ENCODE results near the genes DGKE and SCPEP1.

- CAGE, long polyA plus RNA = no peak
- RRBS = 2% methylated on average over 13 of the region's 49 CpGs
Measured at GRCh38 chr17:56596338-56597228, 3.1 kb downstream of the NOG start.

DNA sequence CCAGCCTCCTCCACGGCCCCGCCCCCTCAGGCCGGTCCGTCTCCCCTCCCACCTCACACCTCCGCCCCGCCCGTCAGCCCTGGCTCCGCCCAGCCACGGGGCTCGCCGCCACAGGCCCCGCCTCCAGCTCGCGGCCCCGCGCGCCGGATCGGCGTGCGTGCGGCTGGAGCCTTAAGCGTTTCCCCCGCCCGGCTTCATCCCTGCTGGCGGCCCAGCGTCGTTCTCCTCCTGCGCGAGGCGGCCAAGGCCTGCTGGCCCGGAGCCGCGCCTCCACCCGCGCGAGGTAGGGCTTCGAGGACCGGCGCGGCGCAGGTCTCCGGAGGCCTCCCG, at the start of gene DGKE:
Gene DGKE, plus strand, starts transcription at position 174 of the 330 bp plus-strand sequence.
- CAGE, long polyA plus RNA = no peak
- RRBS = under 1% methylated on average over 28 of the region's 44 CpGs

DNA sequence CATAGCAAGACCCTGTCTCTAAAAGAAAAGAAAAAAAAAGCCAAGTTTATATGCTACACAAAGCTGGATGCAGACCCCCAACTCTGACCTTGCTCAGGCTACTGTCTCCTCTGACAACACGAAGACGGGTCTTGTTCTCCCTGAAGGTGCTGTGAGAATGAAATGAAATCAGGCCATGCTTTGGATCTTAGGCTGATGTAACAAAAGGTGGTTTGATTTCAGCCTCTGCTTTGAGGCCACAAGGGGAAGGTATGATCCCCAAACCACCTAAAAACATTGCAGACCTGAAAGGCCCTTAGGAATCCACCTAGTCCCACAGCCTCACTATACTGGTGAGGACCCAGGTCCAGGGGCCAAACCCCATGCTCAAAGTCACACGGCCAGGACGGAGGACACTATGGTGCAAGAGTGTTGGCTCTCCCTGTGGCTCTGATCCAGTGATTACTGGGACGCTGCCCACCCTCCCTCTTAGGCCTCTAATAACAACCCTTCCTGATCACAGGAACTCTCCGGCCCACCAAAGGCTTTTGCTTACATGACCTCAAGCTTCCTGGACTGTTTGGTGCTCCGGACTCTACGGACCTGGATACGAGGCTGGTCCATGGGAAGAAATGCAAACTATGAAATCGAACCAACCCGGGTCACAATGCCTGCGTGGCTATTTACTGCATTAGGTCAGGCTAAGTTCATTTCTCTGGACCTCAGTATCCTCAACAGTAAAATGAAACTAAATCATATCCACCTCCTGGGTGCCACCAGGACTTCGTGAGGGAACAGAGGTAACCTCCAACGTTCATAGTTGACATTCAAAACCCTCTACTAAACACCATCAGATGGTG, 1.6 kb downstream of the TRIM25 start:
- CAGE, long polyA plus RNA = no peak
- RRBS = 80% methylated on average over 5 of the region's 14 CpGs

DNA sequence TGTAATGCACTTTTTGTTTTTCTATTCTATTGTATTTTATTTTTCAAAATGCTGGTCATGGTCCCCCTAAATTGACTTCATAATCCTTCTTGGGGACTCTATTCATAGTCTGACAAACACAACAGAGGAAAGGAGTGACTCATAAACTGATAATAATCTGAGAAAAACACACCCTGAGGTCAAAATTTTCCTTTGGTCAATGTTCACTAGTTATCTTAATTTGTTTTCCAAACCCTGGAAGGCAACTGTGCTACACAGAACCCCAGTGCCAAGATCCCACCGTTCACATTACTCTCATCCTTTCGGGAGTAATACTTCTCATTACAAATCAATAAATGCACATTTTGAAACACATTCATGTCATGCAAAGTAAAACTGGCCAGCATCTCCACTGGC, 23.2 kb downstream of the COIL start:
- CAGE, long polyA plus RNA = no peak
- RRBS = no CpG with 5 or more reads among the region's 2 CpGs

DNA sequence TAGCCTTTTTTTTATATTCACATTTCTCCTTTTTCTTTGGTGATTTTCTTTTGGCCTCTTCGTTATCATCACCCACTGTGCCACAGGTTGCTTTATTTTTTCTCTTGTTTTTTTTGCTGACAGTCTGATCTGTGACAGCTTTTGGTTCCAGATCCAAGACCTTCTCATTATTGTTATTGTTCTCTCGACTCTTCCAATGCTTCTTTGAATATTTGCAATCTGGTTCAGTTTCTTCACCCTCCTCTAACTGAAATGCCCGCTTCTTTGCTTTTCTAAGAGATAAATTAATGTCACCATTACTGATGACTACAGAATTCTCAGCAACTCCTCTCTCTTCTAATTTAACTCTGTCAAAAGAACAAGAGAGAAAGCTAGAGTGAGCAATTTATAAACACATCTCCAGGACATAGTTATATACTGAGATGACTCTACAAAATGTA, 10.2 kb downstream of the COIL start:
- CAGE, long polyA plus RNA = no peak
- RRBS = no CpG with 5 or more reads among the region's 3 CpGs

DNA sequence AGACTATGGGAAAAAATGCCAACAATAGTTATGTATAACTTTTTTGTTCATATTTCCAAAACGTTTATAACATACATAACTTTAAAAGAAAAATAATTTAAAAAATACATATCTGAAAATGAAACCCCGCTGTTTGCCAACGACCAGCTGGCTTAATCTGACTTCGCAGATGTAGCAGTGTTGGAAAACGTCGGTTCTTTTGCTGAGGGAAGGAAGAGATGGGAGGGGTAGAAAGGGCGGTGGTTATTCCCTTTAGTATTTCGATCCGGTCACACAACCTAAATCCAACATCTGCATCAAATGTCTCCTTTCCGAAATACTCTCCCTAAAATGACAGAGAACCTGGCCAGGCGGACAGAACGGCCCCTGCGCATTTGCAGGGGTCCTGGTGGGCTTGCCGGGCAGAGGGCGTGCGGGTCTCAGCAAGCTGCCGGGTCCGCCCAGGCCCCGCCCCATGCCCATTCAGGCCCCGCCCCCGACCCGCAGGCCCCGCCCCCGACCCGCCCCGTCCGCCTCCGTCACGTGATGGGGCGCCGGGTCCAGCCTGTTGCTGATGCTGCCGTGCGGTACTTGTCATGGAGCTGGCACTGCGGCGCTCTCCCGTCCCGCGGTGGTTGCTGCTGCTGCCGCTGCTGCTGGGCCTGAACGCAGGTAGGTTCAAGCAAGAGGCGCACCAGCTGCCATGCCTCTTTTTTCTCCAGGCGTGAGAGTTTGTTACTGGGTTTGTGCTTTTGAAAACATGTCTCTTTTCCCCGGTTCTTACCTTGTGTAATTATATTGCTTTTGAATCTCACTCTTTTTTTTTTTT, at the start of gene SCPEP1:
Gene SCPEP1, plus strand, starts transcription at position 547 of the 808 bp plus-strand sequence.
- CAGE, long polyA plus RNA = start-site peak on the plus strand centred at position 547 of the sequence, 13 bp wide, 208 and 98 reads in 2 replicates
- RRBS = 0% methylated on average over 3 of the region's 43 CpGs

GRCh38 chr17:57092096-57092684, 7.1 kb downstream of the AKAP1 start:
- CAGE, long polyA plus RNA = no peak
- RRBS = no CpG with 5 or more reads among the region's 4 CpGs

DNA sequence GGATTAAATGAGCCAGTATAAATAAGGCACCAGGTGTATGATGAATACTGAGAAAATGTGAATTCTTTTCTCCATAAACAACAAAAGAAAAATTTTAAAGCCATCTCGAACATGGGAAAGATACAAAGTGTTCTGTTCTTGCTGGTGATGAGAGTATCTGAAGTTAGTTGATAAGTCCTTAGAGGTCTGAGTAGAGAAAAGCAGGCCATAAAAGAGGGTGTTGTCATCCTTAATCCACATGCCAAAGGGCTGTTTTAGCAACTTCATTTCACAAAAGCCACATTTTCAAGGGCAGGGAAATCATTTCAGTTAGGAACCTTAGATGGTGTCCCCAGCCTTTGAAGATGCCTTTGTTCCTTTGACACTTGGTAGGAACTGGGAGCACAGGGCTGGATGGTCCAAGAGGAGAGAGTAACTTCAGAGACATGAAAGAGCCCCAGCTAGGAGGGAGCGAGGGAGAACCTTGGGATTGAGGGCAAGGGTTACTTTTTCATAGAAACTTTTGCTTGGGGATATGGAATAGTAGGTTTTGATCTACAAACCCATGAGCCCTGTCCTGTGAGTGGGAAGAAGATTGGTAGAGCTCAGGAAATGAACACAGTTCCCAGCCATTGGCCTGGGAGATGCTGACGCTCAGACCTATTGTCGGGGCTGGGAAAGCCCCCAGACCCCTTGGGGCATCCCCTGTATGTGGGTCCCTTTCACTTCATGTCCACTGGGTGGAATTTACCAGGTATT, 18.8 kb downstream of the MSI2 start:
- CAGE, long polyA plus RNA = no peak
- RRBS = no CpG with 5 or more reads among the region's 4 CpGs

- CAGE, long polyA plus RNA = no peak
- RRBS = 81% methylated on average over 3 of the region's 8 CpGs
Measured at GRCh38 chr17:57289684-57289964, 33.3 kb downstream of the MSI2 start.

DNA sequence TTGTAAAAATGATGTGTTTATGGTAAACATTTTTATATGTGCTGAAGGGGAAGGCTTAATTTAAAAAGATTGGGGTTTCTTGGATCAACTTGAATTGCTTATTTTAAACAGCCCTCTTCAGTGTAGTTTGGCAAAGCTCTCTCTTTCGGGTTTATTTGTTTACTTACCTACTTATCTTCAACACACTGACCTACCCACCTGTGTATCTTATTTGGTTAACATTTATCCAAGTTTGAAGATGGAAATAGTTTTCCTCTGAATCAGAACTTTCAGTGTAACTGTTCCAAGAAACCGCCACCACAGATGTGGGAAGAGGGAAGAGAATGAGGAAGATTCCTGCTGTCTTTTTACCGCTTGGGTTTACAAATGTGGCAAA, 115.7 kb downstream of the MSI2 start:
- CAGE, long polyA plus RNA = no peak
- RRBS = no CpG with 5 or more reads among the region's 3 CpGs

- CAGE, long polyA plus RNA = no peak
- RRBS = no CpG with 5 or more reads among the region's 11 CpGs
Measured at GRCh38 chr17:57420958-57421574, 164.7 kb downstream of the MSI2 start.

DNA sequence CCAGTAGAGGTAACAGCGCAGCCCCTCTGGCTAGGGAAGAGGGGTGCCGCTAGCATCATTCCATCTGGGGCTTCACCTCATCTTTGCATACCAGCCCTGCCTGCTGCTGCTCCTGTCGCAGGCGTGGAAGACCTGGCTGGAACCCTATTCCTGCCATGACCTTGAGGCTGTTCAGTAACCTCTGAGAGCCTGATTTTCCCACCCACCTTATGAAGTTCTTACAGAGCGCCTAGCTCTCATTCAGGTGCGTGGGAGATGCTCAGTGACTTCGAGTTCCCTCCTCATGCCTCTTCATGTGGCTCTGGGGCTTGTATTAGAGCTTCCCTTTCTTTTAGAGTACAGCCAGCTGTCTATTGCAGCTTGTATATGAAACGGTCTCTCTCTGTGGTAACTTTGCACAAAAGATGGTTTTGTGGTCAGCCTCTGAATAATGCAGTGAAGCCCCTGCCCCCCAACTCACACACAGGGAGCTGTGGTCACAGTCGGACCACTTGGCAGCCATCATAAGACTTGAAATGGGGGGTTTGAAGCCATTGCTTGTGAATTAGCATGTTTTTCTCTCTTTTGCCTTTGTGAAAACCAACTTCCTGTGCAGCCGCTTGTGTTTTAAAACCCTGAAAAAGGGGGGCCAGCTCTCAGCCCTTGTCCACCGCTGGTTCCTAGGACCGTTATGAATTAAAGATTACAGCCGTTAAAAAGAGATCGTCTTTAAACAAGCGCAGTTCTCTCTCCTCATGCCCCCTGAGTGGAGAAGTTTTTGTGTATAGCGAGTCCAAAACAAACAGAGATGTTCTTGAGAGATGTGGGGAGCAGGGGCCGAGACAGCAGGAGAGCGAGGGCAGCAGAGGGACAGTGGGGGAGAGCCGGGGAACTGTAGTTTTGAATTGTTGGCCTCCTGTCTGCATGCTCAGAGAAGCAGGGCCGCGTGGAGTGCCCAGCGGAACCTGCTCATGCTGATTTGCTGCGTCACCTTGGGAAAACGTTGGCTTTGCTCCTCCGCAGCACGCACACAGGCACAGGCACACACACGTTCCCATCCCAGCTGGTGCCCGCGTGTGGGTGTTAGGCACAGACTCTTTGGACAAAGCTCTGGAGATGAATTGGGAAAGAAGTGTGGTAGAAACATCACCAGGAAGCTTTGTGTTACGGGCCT, 198.9 kb downstream of the MSI2 start:
- CAGE, long polyA plus RNA = no peak
- RRBS = no CpG with 5 or more reads among the region's 30 CpGs

DNA sequence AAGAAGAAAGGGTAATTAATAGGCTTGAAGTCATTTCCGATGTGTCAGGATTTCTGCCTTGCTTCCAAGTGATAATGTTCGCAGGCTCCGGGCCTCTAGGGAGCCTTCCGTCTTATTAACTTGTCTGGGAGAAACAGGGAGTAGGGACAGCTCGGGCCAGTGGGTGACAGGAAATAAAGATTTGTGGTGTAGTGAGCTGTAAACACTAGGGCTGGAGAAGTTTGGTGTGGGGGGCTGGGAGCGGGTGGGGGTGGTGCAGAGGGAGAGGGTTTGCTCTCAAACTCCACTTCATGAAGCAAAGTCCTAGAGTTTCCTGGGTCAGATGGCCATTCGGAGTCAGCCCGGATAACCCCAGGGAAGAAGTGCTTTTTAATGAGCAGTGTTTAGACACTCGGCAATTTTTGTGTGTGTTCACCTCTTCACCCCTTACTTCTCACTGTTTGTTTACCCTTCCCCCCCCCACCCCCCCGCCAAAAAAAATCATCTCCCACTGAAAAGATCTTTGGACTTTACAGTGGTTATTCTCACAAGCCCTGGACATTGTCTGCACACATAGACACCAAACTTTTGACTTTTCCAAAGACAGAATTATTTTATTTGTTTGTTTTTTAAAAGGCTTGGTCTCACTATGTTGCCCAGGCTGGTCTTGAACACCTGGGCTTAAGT, 196.5 kb downstream of the CCDC182 start:
- CAGE, long polyA plus RNA = no peak
- RRBS = no CpG with 5 or more reads among the region's 10 CpGs

GRCh38 chr17:57662439-57662706, 82.7 kb downstream of the CCDC182 start:
- CAGE, long polyA plus RNA = no peak
- RRBS = no CpG with 5 or more reads among the region's 4 CpGs

DNA sequence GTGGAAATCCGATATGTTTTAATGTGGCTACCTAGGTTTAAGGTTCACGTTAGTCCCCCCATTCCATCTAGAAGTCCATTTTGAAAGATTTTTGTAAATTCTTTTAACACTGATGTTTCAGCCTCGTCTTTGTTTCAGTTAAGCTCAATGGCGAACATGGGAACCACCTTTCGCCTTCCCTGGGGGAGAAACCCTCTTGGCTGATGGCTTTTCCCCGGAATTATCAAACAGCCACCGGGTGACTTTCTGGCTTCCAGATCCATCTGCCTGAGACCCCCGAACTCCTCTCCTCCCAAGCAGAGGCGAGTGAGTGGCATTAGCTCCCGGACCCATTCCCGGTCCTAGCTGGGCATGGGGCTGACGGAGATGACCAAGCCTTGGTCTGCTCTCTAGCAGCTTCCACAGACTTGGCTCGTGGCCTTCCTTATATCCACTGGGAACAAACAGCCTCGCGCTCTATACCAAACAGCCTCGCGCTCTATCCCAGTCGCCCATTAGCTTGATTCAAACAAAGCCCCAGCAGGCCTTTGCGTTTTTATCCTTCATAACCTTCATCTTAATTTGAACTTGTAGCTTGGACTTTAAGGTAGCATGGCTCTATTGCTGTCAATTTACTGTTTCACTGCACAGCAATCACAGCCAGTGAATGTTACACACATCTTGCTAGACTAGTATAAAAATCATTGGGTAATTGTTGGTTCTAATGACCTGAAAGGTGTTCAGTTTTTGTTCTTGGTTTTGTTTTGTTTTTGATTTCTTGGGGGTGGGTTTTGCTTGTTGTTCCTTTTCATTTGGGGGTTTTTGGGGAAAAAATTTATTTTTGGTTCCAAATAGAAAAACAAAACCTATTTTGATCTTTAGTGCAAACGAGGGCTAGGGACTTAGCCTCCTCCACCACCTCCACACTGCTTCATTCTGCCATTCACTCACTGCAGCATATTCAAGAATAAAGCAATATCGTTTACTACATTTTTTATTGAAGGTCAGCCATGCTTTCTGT, 62.2 kb downstream of the CCDC182 start:
- CAGE, long polyA plus RNA = no peak
- RRBS = 88% methylated on average over 3 of the region's 21 CpGs

DNA sequence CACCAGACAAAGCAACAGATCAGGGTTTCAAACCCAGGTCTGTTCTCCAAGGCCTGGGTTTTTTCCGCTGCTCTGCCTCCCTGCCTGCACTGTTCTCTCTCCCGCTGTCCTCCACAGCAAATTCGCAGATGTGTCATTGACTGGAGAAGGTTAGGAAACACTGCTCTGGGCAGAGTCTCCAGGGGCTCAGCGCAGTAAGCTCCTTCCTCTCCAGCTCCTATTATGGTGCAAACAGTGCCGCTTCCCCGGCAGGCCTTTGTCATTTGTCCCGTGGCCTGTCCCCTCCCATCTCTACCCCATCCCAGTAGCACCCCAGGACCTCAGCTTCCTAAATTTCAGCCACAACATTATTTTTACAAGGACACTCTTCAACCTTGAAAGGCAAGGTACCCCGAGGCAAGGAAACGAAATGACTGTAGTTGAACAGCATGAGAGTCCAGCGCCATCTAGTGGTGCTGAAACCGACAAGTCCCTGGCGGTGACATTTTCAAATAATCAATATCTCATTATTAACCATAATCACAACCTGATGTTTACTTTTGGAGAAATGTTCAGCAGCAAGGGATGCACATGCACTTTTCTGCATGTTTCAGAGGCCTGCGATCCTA, 16.7 kb downstream of the MRPS23 start:
- CAGE, long polyA plus RNA = no peak
- RRBS = no CpG with 5 or more reads among the region's 13 CpGs

GRCh38 chr17:57855382-57855920, 5.6 kb upstream of the MRPS23 start:
- CAGE, long polyA plus RNA = no peak
- RRBS = no CpG with 5 or more reads among the region's 4 CpGs

GRCh38 chr17:57860587-57861795, 11.1 kb upstream of the MRPS23 start:
- CAGE, long polyA plus RNA = no peak
- RRBS = no CpG with 5 or more reads among the region's 37 CpGs

DNA sequence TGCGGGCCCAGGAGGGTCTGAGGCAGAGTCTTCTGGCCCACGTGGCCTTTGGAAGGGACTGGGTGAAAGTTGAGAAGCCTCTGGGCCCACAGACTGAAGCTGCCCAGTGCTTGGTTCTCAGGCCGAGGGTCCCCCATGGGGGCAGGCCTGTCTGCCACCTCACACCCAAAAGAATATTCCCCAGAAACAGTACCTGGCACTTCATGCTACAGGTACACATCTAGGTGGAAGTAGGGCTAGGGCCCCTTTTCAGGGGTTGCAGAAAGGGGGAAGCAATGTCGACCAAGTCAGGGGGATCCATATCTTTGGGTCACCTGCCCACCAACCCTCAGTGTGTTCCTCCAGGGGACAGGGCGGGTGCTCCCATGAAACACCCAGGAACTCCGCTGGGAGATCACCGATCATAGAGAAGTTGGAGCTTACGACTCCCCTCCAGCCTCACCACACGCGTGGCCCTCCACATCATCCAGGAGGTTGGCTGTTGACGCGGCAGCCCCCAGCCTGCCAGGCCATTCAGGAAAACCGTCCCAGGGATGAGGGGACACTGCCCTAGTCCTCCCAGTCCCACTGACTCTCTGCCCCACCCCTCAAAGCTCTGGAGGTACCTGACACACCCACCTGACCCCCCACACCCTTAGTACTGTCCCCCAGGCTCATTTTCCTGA, 17.2 kb upstream of the MRPS23 start:
- CAGE, long polyA plus RNA = no peak
- RRBS = no CpG with 5 or more reads among the region's 13 CpGs

GRCh38 chr17:57876224-57876732, 26.4 kb upstream of the MRPS23 start:
- CAGE, long polyA plus RNA = no peak
- RRBS = no CpG with 5 or more reads among the region's 8 CpGs

All from BJ (cell line).